ENCODE measurements around a stretch of chr9.

DNA sequence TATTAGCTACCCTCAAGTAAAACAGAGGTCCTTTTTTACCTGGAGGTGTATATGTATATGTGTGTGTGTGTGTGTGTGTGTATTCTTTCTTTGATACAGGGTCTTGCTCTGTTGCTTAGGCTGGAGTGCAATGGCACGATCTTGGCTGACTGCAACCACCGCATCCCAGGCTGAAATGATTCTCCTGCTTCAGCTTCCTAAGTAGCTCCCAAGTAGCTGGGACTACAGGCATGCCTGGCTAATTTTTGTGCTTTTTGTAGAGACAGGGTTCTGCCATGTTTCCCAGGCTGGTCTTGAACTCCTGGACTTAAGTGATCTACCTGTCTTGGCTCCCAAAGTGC lies 3.8 kb downstream of the UGCG start:
- PRO-cap, result no peak

DNA sequence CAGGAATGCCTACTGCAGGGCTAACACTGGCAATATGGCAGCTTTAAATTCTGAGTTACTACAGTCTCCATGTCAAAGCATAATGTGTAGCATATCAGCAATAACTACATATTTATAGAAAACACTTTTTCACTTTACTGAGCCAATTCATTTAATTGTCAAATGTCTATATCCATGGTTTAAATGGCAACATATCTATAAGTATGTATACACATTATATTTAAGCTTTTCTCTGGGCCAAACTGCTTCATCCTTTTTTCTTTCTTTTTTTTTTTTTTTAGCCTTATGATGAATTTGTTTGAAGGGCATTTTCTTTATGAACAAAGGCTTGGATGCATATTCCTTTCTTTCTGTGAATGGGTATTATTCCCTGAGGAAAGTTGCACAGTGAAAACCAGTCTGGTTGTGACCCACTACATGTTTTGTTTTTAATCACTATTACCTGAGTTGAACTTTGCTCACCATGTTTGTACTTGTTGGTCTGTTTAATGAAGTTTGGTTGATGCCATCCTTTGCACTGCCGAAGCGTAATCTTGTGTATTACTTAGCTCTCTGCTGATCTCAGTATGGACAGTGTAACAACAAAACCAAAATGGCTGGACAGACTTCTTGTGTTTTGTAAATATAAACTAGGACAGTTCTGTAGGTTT lies 38.0 kb downstream of the UGCG start:
- PRO-cap, result no peak

- PRO-cap, result bidirectional peak, plus-strand start at chr9:111983755, minus-strand start at chr9:111983776
Observed at GRCh38 chr9:111983658-111983857, 86.9 kb downstream of the UGCG start.

- PRO-cap, result no peak
Observed at GRCh38 chr9:112011821-112012748, 115.5 kb downstream of the UGCG start.

GRCh38 chr9:112028435-112028886 lies 131.8 kb downstream of the UGCG start:
- PRO-cap, result unidirectional peak, minus-strand start at chr9:112028754

DNA sequence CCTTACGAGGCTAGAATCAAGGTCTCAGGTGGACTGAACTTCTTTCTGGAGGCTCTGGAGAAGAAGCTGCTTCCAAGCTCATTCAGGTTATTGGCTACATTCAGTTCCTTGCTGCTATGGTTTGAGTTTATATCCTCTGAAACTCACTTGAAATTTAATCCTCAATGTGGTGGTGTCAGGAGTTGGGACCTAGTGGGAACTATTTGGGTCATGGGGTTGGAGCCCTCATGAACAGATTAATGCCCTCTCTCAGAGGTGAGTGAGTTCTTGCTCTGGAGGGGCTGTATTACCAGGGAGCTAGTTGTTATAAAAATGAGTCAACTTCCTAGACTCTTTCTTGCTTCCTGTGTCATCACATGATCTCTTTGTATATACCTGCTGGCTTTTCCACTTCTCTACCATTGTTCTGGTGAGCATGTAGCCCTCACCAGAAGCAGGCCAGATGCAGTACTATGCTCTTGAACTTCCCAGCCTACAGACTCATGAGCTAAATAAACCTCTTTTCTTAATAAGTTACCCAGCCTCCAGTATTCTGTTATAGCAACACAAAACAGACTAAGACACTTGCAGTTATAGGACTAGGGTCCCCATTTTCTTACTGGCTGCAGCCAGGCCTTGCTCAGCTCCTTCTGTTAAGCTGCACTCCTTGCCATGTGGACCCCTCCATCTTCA lies 127.6 kb downstream of the SUSD1 start:
- PRO-cap, result no peak

DNA sequence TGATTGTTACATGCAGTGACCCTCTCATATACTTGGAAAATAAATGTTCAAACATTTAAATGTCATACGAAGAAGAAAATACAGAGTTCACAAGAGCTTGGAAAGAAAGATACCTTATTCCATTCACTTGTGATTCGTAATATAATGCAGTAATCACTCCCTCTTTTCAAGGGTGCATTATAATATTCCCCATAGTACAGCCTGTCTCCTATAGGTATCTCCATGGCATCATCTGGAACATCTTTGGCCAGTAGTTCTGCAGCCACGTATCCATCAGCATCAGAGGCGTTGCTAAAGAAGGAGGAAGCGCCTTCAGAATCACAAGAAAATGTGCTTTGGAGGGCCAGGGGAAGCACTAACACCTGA lies 116.8 kb downstream of the SUSD1 start:
- PRO-cap, result no peak

- PRO-cap, result no peak
Observed at GRCh38 chr9:112059172-112060141, 115.6 kb downstream of the SUSD1 start.

DNA sequence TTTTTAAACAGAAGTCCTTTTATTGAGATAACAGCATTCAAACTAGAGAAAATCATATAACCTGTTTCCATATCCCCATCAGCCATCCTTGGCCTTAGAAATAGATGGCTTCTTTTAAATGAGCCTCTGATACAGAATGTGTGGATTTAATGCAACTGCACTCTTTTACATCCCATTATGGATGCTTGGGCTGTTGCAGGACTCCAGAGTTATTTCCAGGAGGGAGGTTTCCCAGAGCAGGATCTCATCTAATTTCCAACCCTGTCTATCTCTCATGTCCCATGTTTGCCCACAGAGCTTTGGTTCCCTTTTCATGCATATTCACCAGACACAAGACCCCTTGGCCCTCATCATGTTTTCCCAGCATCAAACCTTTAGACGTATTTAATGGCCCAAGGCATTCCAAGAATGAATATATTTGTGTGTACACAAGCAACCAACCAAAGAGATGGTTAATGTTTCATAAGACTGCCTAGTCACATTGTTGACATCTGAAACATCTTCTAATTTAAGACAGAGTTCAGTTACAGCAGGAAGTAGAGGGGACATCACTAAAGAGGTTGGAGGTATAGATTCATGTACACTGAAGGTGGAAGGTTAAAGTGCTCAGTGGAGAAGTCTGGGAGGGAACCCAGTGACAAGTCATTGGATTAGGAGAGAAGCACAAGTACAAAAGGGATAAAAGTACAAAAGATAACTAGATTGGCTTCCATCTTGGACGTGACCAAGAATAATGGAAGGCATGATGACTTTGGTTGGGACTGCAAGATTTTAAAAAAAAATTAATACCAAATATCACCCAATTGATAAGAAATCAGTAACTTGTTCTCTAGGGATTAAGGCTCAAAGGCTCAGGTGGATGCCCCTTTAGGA lies 49.2 kb downstream of the SUSD1 start:
- PRO-cap, result no peak

- PRO-cap, result no peak
Observed at GRCh38 chr9:112168002-112168658, 7.0 kb downstream of the SUSD1 start.

GRCh38 chr9:112334316-112335049 lies 1.1 kb upstream of the PTBP3 start:
- PRO-cap, result no peak

DNA sequence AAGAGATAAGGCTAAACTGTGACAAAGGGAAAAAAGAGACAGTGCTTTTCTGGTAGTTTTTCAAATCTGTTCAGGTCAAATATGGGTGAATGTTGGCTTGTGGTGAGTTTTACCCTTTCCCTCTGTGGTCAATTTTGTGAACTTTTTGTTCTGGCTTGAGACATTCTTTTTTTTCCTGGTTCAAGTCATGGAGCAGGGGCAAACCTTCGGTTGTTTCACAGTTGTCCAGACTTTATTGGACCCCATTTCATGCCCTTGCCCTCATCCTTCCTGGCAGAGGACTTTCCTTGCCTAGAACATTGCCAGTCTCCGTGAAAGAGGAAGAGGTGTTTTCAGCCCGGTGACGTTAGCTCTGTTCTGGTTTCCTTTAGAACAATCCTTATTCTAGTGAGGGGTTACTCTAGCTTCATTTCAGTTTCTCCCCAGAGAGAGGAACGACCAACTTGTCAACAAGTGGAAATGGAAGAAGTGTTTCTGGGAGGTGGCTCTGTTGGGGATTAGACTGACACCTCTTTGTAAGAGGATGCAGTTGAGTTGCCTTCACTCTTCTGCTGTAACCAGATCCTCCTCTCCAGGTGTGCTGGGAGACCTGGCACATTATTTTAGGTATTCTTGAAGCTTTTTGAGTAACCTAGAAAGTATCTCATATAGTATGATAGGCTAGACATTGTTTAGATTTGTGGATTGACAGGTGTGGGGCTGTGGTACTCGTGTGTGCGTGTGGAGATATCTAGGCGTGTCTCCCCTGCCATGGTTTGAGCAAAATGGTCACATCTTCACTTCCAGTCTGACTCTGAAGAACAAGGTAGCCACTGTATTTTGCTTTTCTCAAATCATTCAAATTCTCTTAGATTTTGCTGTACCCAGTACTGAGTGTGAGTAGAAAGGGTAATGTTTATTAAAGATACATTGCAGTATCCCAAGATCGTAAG lies 21.5 kb downstream of the SNX30 start:
- PRO-cap, result no peak

GRCh38 chr9:113233009-113233742 lies 11.8 kb downstream of the SLC31A1 start:
- PRO-cap, result no peak

DNA sequence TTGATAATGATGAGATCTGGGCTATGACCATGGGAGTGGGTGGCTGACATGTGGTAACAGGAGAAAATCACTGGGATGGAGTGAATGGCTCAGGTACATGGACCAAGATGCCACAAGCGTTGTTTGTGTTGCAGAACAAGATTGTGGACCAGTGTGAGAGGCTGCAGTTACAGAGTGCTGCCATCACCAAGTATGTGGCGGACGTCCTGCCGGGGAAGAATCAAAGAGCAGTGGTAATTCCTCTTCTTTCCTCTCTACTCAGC lies 4.7 kb downstream of the BSPRY start:
- PRO-cap, result no peak

- PRO-cap, result no peak
Observed at GRCh38 chr9:113397082-113397873, 3.8 kb downstream of the ALAD start.

- PRO-cap, result no peak
Observed at GRCh38 chr9:113491596-113491826, 28.0 kb downstream of the RGS3 start.

- PRO-cap, result no peak
Observed at GRCh38 chr9:113518111-113518544, 54.6 kb downstream of the RGS3 start.

- PRO-cap, result no peak
Observed at GRCh38 chr9:113593703-113594877, 130.6 kb downstream of the RGS3 start.

DNA sequence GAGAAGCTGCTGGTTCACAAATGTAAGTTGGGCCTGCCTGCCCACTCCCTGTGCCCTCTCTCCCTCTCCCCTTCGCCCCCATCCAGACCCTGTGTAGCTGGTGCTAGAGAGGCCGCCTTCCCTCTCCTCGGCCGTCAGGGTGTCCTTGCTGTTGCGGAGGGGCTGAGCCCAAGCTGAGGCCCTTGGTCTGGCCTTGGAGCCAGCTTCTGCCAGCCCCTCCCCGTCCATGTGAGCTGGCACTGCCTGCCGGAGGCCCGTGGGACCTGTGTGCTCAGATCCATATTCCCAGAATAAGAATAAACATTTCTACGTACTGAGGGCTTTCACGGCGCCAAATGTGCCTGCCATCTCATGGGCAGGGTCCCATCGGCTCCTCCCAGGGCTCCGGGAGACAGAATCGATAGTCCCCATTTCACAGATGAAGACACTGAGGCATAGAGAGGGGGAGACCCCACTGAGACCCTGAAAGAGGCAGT lies 131.5 kb downstream of the RGS3 start:
- PRO-cap, result no peak

DNA sequence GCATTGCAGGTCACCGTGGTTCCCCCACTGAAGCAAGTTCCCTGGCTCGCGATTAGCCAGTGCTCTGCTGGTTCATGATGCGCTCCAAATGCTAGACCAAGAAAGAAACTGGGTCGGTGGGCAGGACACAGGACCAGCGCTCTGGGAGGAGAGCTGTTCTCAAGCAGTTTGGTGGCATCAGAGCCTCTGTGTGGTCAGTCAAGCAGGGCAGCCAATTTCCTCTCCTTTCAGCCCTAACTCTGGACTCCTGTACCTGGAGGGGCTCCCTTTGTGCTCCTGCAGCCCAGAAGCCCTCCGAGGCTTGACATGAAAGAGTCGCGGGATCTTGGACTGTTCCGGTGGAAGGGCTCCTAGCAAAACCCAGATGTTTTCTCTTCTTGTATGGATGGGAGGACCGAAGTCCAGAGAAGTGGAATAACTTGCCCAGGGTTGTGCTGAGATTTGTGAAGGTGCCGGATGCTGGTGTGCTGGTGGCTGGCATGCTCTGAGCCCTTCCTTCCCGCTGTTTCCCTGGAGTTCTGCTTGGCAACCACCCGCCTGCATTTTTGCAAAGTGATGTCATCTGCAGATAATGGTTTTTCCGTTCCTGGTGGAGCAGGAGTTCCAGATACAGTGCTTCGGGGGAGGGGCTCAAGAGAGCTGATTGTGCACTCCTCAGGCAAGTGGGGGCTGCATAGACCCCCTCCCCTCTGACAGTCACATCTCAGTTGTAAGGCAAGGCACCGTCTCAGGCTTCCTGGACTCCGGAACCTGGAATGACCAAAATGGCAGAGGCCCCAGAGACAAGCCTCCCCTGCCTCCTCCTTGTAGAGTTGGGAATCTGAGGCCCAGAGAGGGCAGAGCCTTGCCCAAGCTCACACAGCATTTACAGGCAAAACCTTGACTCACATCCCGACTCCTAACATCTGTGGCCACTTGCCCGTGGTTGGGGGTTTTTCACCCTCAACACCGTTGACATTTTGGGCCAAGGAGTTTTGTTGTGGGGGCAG lies 156.9 kb downstream of the RGS3 start:
- PRO-cap, result no peak

Data from SP-49 (cell line).